ENCODE results near the gene ZPBP.

DNA sequence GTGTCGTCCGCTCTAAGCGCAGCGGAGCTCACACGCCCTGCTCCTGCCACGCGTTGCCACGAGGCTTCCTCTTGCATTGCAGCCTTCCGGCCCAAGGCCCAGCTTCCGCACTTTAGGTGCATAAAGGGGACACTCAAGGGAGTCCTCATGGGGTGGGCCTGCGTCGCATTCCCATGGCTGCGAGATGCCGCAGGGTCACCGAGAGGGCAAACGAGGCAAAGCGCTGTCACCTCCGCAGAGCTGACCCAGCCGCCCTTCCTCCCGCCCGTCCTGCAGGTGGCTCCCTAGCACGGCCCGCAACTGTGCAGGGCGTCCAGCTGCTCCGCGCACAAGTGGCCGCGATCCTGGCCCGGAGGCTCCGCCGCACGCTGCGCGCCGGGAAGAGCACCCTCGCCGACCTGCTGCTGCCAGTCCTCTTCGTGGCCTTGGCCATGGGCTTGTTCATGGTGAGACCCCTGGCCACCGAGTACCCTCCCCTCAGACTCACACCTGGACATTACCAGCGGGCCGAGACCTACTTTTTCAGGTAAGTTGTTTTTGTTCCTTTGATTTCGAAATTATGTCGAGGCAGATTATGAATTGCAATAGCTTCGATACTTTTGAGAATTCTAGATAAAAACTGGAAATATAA, 283.6 kb downstream of the ABCA13 start:
- PRO-cap: no peak

- PRO-cap: no peak
These were observed 325.5 kb downstream of the ABCA13 start for GRCh38 chr7:48496804-48497129.

DNA sequence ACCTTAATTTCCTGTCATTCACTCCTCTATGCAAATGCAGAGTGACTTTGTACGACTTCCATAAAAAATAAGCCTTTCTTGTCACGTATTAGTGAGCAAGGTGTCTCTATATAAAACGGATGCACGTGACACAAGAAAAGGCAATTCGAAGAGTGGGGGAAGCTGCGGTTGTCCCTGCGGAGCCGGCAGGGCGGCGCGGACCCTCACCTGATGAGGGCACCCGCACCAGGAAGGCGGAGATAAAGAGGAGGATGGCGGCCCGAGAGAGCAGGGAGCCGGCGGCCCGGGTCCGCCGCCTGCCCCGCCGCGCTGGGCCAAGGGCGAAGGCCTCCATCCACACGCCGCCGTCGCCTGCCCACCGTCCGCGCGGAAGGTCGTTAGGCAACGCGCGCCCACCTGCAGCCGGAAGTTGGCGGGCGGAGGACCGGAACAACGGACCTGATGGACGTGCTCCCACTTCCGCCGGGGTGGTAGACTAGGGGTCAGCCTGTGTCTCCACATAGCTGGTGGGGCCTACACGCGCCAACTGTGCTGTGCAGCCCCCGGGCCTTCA, at the start of gene ZPBP:
TSS of gene ZPBP (minus strand) at position 386 of the 553 bp plus-strand sequence.
- PRO-cap: no peak

GRCh38 chr7:50206263-50207186, 98.0 kb upstream of the IKZF1 start:
- PRO-cap: no peak

DNA sequence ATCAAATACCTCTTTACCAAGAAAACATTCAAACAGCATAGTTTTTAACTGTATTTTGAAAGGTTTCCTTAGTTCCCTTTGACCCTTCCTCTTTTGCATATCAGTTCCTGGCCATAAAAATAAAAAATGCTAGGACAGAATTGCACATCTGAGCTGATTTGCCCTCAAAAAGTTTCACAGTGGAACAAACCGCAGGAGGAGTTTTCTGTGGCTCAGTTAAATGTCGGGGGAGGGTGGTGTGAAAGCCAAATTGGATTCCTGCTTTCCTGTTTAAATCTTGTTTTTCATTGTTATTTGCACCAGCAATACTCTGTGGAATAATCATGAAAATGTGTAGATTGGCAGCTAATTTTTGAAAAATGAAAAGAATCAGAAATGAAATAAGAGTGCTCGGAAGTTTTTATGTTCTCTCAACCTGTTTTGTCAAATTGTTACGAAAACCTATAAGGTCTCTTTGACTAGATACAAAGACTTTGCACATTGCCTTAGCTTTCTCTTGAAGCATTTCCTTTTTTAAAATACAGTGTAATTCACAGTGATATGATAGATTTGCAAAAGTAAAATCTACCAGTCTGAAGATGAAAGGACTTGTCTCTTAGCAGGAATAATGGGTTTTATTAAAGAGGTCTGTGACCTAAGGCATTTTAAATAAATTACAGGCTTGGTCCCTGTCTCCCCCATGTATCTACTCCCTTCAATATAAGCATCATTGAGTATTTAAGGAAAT, 8.3 kb downstream of the IKZF1 start:
- PRO-cap: no peak

GRCh38 chr7:50456415-50456791, 6.3 kb upstream of the FIGNL1 start:
- PRO-cap: no peak

GRCh38 chr7:50615101-50615802, 50.0 kb upstream of the DDC start:
- PRO-cap: unidirectional peak, plus-strand start at chr7:50615364

GRCh38 chr7:50683951-50684410, 98.7 kb downstream of the GRB10 start:
- PRO-cap: no peak

- PRO-cap: unidirectional peak, plus-strand start at chr7:50721385
These were observed 61.6 kb downstream of the GRB10 start for GRCh38 chr7:50720869-50721686.

GRCh38 chr7:50725692-50726374, 56.9 kb downstream of the GRB10 start:
- PRO-cap: no peak

DNA sequence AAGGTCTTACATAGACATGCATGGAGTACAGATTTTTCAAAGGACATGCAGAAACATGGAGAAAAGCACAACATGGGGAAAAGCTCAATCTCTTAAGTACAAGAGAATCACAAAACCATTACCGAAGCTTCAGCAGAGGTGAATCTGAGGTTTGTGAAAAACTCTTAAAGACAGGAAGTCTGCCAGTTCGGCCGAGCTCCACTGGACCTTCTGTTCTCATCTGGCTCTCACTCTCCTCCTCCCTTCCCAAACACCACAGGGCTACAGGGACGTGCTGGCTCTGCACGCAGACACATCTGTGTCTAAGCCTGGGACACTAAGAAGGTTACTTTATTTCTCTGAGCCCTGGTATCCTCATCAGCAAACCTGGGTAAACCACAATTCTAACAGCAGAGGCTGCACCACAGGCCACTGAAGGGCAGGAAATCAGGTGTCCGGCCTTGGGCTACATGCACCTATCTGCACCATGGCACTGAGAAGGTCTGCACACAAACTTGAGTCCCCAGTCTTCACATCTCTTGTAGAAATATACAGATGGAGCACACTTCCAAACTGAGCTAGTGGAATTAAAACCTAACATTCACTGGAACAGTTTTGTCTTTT, 133.8 kb downstream of the COBL start:
- PRO-cap: no peak

- PRO-cap: no peak
These were observed 51.2 kb downstream of the COBL start for GRCh38 chr7:51265253-51266058.

- PRO-cap: no peak
These were observed 26.7 kb downstream of the COBL start for GRCh38 chr7:51289658-51290504.

DNA sequence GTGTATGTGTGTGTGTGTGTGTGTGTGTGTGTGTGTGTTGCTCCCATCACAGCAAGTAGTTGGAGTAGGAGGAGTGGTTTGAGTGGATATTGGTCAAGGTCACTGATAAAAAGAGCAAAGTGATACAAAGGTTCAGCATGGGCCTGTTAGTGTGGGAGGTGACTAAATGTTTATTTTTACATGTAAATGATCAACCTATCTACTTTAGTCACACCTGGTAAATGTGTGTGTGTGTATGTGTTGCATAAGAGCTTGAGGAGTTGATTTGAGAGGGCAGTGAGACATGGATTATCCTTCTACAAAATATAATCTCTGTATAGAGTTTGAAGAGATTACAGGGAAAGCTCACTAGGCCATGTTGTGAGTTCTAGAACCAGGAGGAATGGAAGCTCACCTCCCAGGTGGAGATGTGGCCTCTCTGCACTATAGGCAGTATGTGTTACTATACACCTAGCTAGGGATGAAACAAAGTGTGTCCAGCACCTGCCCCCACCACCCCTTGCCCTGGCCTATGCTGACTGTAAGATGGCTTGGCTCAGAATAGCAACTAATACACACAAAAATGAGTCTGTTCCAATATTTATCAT, 12.0 kb upstream of the COBL start:
- PRO-cap: no peak

GRCh38 chr7:51350188-51350601, 33.6 kb upstream of the COBL start:
- PRO-cap: no peak

GRCh38 chr7:51606905-51607167, 290.2 kb upstream of the COBL start:
- PRO-cap: no peak

DNA sequence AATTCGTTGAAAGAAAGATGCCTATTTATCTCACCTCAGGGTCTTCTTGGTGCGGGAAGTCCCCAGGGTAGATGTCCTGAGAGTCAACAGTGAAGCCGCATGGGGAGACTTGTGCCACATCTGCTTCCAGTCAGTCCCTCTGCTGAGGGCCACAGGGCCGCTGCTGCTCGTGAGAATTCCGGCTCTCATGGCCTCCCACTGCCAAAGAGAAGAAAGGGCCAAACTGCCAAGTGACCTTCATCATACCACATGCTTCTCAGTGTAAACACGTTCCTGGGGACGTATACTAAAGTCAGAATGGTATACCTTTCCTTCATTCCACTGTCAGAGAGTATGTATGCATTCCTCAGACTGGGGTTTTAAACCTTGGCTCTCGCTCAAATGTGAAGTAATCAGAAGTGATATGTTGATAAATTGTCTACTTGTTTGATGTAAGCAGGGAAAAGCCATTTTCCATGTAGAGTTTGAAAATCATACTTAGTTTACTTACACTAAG, 52.8 kb upstream of the SEC61G start:
- PRO-cap: no peak

- PRO-cap: no peak
These were observed 102.7 kb upstream of the EGFR start for GRCh38 chr7:54916133-54916532.

DNA sequence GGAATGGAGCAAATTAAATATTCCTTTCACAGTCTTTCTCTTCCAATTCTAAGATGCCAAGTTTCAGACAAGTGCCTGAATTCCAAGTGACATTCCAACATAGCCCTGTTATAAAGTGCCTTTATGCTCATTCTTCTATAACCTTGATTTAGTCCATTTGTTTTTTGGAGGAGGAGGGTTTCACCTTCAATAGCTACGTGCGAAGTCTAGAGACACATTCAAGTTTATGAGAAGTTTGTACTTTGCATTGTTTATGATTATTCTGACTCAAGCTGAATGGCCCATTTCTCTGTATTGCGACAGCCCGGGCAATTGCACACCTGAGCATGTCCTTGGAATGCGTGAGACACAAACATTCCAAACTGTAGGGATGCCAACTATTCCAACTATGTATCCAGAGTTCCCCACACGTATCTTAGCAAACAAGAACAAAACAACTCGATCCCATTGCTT, 51.6 kb upstream of the EGFR start:
- PRO-cap: no peak

GRCh38 chr7:55026141-55026487, 7.3 kb downstream of the EGFR start:
- PRO-cap: no peak

All from bile duct (tissue), 1 donor.